GM23248 (cell line): ENCODE data around the genes IGF2 and TSPAN32.

GRCh38 chr11:1006422-1007187 lies 29.9 kb downstream of the MUC6 start:
- RAMPAGE, long total RNA: no peak

DNA sequence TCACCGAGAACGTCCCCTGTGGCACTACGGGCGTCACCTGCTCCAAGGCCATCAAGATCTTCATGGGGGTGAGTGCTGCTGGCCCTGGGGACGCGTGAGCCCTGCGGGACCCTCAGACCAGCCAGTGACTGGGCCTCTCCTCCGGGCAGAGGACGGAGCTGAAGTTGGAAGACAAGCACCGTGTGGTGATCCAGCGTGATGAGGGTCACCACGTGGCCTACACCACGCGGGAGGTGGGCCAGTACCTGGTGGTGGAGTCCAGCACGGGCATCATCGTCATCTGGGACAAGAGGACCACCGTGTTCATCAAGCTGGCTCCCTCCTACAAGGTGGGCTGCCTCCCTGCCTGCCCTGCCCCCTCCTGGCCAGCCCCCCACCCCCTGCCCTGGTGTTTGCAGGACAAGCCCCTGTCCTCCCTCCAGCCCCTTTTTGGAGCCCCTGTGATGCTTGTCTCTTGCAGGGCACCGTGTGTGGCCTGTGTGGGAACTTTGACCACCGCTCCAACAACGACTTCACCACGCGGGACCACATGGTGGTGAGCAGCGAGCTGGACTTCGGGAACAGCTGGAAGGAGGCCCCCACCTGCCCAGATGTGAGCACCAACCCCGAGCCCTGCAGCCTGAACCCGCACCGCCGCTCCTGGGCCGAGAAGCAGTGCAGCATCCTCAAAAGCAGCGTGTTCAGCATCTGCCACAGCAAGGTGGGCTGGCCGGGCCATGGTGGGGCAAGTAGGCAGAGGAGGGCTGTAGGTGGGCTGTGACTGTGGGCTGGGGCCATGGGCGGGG lies 51.5 kb upstream of the MUC6 start:
- RAMPAGE, long total RNA: no peak

DNA sequence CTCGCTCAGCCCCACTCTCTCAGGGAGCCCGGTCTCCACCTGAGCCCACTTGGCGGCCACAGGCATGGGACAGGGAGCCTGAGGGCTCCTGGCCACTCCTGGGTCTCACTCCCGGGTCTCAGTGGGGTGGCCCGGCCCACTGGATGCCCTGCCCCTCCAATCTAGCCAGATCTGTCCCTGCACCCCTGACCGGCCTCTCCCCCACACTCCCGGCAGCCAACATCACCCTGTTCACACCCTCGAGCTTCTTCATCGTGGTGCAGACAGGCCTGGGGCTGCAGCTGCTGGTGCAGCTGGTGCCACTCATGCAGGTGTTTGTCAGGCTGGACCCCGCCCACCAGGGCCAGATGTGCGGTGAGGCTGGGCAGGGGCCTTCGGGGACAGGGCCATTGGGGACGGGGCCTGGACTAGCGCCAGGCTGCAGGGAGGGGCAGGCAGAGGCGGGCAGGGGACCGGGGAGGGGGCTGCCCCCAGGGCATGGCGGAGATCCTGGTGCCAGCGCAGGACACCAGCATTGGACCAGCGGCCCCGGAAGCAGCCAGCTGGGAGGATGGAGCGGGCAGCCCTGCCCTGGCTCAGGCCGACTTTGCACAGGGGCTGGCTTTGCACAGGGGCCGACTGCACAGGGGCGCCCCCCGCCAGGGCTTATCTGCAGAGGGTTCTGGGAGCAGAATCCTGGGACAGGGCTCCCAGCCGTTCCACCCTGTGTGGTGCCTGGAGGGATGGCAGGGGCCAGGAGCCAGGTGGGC lies 8.5 kb downstream of the MUC5B start:
- RAMPAGE, long total RNA: no peak

DNA sequence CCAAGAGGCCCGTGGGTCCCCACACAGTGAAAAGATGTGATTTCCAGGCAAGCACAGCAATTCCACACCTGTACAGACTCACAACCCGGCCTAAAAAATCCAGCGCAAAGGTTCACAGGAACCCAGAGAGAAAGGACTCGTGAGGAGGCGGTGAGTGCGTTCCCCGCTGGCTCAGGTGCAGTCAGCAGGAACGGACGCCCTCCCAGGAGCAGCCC lies 4.4 kb downstream of the TOLLIP start:
- RAMPAGE, long total RNA: no peak

GRCh38 chr11:1349934-1350864 lies 39.5 kb upstream of the BRSK2 start:
- RAMPAGE, long total RNA: no peak

GRCh38 chr11:1448195-1448686 lies 38.3 kb downstream of the MOB2 start:
- RAMPAGE, long total RNA: no peak

GRCh38 chr11:1471828-1472377 lies 14.7 kb downstream of the MOB2 start:
- RAMPAGE, long total RNA: no peak

GRCh38 chr11:1477875-1479257 lies 8.2 kb downstream of the MOB2 start:
- RAMPAGE, long total RNA: no peak

- RAMPAGE, long total RNA: no peak
Measured at GRCh38 chr11:1744493-1745793, 5.5 kb downstream of the IFITM10 start.

DNA sequence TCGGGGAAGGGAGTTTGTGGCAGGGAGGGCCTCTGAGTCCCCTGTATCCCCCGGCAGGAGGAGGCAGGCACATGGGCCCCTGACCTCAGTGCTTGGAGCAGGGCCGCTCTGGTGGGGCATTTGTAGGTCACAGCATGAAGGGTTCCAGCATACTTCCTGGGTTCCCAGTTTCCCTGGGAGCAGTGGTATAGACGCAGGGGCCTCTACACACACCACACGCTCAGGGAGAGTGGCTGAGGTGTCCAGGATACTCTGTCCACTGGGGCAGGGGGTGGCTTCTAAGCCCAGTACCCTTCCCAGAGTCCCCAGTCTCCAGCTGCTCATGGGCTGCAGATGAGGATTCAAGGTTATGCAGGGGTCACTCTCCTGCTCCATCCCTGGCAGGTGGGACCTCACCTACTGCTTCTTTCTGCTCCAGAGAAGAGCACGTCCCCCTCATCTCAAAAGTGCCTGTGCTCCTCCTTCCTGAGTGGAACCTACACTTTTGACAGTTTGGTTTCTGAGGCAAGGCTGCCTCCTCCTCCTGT lies 6.2 kb downstream of the LSP1 start:
- RAMPAGE, long total RNA: no peak

GRCh38 chr11:1966505-1966899 lies 19.4 kb downstream of the MRPL23 start:
- RAMPAGE, long total RNA: no peak

DNA sequence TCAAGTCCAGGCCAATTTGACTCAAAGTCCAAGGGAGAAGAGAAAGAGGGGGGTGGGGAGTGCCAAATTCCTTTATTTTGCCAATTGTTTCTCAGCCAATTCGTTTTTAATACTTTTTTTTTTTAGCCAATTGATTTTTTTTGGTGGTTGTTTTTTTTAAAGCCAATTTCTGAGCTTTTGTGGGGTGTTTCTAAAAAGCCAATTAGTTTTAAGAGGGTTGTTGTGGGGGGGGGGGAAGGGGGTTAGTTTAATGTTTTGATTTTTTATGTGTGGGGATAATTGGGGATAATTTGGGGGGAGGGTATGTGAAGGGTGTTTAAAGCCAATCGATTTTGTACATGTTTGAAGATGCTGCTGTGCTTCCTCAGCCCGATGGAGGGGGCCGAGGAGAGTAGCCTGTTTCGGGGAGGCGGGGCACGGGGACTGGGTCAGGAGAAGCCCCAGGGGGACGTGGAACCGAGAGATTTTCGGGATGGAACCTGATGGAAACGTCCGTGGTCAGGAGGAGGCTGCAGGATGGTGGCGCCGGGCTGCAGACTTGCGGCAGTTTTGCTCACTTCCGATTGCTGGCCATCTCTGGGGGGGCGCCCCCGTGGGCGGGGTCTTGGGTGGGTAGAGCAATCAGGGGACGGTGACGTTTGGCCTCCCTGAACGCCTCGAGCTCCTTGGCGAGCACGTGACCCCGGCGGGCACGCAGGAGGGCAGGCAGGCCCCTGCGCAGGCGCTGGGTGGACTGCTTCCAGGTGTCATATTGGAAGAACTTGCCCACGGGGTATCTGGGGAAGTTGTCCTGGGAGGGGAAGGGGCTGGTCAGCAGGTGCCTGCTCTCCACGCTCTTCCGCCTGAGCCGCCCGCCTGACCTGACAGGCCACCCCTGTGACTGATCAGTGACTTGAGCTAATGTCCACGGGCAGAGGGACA lies 6.5 kb downstream of the IGF2 start:
- RAMPAGE, long total RNA: no peak

DNA sequence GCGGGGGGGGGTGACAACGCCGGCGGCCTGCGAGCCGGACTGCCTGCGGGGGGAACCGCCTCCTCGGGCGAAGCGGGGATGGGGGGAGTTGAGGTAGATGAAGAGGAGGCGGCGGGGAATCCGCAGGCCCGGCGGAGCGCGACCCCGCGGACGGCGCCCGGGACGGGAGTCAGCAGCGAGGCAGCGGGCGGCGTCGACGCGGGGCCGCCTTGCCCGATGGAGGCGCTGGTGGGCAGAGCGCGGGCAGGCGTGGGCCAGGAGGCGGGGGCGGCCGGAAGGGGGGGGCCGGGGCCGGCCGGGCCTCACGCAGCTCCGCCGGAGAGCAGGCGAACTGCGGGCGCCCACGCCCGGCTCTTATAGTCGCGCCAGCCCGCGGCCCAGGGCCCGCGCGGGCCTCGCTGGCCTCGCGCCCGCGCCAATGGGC lies at the start of gene IGF2:
Gene IGF2, minus strand, starts transcription at position 328 of the 424 bp plus-strand sequence.
- RAMPAGE, long total RNA: no peak

DNA sequence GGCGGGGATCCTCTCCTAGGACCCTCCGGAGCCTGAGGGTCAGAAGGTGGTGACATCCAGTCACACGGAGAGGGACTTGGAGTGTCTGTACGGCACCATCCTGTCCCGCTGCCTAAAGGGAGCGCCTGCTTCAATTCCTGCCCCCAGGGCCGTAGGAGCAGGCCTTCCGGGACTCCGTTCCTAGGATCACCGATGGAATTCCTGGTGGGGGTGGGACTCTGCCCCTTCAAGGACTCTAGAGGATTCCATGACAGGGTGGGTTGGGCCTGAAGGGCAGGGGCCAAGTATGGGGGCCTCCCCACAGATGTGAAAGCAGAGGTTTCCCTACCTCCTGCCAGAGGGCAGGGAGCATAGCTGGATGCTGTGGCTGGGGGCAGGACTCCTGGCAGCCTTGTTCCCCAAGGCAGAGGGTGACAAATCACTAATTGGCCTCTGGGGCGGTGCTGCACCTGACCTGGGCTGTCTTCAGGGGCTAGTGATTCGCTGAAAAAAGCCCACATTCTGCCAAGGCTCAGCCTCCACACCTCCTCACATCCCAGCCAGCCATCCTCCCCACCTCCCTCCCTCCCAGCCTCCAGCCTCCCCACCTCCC lies 33.2 kb upstream of the TH start:
- RAMPAGE, long total RNA: no peak

DNA sequence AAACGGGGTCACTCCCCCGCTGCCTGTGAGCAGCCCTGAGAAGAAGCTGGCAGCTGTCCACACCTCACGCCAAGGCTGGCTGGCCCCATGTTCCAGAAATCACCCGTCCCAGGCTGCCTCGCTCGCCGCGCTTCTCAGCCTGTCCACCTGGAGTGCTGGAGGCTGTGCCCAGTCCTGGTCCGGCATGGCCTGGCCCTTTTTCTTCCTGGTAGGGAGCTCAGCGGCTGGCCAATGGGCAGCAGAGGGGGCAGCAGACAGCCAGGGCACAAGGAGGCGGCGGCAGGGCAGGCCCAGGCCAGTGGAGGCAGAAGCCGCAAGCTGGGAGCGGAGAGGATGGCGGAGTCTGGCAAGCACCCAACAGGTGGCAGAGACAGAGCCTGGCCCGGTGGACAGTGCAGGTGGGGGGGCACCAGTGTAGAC lies 37.1 kb upstream of the TH start:
- RAMPAGE, long total RNA: no peak

- RAMPAGE, long total RNA: no peak
Measured at GRCh38 chr11:2210091-2210528, 38.5 kb upstream of the TH start.

DNA sequence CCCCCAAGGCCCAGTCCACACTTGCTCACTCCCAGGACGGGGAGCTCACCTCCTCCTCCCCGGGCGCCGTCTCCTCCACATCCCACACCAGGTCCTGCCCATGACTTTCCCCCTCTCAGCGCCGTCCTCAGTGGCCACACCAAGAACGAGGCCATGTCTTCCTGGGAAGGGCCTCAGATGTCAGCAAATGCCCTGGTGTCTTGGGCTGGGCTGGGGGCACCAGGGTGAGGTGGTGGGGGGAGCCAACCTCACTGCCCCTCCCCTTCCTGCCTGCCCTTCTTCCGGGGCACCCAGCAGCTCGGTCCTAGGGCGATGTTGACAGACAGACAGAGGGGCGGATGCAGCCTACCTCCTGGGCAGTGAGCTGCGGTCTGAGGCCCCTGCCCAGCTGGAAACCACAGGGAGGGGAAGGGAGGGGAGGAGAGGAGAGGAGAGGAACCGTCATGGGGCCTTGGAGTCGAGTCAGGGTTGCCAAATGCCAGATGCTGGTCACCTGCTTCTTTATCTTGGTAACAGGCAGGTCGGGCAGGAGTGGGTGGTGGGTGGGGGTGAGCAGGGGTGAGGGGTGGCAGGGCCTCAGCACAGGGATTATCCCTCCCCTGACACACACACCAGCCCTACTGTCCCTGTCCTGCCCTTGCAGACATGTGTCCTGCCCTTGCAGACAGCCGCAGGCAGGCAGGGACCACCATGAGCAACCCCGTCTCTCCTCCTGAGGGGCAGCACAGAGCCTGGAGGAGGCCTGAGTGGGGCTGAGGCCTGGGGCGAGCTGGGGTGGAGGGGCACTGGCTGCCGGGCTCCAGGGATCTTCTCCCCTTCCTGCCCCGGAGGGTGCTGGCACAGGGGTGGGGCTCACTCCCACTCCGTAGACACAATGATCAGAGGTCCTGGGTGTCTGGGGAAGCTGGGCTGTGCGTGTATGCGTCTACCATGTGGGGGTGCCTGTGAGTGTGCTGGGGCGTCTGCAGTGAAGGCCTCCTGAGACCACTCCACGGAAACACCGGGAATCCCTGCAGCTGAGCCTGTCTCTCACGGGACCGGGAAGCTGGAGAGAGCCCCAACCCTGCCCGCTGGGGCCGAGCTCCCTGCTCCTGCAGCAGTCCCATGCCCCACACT lies at the start of gene TSPAN32:
Gene TSPAN32, plus strand, starts transcription at position 307 of the 1,116 bp plus-strand sequence.
- RAMPAGE, long total RNA: no peak

DNA sequence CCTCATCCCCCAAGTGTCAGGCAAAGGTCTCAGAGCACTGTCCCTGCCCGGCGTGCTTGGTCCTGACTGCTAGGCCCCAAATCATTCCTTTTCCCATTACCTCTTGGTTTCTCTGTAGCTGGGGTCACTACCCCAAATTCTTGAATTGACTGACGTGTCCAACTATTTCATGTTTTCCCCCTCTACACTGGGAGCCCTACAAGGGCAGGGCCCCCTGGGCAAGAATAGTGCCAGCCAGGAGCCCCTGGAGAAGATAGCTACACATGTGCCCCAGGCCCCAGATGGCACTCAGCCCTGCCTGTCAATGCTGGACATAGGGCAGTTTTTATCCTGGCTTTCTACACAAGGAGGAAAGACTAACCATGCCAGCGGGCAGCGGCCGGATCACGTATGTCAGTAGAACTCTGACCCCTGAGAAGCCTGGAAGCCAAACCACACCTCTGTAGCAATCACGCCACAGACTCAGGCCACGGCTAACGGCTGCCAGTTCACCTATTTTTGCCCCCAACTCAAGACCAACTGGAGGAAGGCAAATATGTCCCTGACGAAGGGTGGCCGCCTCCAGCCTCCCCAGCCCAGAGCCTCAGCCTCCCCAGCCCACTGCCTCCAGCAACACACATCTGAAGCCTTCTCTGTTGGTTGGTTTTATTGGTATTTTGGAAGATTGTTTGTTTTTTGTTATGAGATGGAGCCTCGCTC lies 7.3 kb upstream of the CD81 start:
- RAMPAGE, long total RNA: no peak

GRCh38 chr11:2389101-2389592 lies 11.4 kb upstream of the TSSC4 start:
- RAMPAGE, long total RNA: no peak

GRCh38 chr11:2465652-2466105 lies 20.9 kb downstream of the KCNQ1 start:
- RAMPAGE, long total RNA: no peak